Melanocyte of skin (primary cell): Measurements from ENCODE around the gene MTX3.

DNA sequence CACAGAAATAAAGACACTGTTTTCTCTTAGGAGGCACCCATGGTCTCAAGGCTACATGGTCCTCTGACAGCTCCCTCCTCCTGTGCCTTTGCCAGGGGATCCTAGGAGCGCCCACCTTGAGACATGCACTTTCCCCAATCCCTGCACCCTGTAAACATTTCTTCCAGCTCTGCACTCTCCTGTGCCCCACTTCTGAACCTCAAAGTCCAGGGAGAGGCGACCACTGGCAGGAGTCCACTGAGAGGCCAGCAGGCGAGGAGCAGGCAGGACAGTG lies 10.2 kb downstream of the ARSB start:
- CAGE, long polyA plus RNA, 2 experiments = no peak in any of the 2 experiments

GRCh38 chr5:79056862-79057268 lies 12.6 kb downstream of the DMGDH start:
- CAGE, long polyA plus RNA, 2 experiments = no peak in any of the 2 experiments

- CAGE, long polyA plus RNA, 2 experiments = no peak in any of the 2 experiments
Observed at GRCh38 chr5:79236975-79237899, 1.3 kb downstream of the JMY start.

DNA sequence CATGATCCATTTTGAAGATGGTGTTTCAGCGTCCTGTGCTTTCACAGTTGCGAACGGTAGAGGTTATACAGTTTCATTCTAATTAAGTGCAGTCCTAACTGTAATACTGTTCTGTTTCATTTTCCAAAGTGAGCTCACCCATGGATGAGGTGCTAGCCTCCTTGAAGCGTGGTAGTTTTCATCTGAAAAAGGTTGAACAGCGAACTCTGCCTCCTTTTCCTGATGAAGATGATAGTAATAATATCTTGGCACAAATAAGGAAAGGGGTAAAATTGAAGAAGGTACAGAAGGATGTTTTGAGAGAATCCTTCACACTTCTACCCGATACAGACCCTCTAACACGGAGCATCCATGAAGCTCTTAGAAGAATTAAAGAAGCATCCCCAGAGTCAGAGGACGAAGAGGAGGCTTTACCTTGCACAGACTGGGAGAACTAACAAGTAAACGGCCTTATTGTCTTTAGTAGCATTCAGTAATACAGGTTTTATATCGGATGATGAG lies 80.0 kb downstream of the JMY start:
- CAGE, long polyA plus RNA, 2 experiments = no peak in any of the 2 experiments

GRCh38 chr5:79622477-79623455 lies 10.5 kb downstream of the TENT2 start:
- CAGE, long polyA plus RNA, 2 experiments = no peak in any of the 2 experiments

GRCh38 chr5:79695638-79695959 lies 6.0 kb downstream of the CMYA5 start:
- CAGE, long polyA plus RNA, 2 experiments = no peak in any of the 2 experiments

GRCh38 chr5:79733490-79733802 lies 43.8 kb downstream of the CMYA5 start:
- CAGE, long polyA plus RNA, 2 experiments = no peak in any of the 2 experiments

DNA sequence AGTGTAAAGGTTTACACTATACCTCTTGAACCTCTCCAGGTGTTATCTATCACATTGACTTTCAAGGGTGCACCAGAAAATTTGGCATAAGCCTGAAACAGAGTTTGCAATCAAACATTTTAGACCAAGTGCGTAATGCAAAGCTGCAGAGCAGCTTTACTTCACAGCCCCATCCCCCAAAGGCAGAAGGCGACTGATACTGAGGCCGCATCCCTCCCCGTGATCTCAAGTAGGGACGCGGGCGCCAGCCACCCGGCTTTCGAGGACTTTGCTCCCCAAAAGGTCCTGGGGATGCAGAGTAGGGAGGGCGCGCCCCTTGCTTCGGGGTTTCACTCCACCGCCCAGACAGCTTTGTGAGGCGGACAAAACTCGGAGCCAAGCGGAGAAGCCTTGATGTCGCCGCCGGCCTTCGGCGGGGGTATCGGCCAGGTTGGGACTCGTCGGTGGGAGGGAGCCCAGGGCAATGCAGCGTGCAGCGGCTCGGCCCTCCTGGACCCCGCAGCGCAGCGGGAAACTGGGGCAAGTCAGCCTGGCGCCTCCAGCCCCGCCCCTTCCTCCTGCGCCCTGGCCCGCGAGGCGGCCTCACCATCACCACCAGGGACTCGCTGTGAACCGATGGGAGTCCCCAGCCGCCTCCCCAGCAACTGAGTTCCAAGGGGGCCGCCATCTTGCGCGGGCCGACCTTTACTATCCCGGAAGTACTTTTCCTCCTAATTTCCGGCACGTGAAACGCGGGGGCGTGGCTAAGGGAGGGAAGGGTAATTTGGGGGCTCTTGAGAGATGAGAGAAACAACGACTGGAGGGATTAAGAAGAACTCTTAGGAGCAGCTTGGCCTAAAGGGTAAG lies at the start of gene MTX3:
MTX3 (minus strand) TSS at position 691 of the 846 bp plus-strand sequence.
- CAGE, long polyA plus RNA, 2 experiments = no peak in any of the 2 experiments

- CAGE, long polyA plus RNA, 2 experiments = no peak in any of the 2 experiments
Observed at GRCh38 chr5:80069937-80070843, 35.0 kb downstream of the THBS4 start.

- CAGE, long polyA plus RNA, 2 experiments = no peak in any of the 2 experiments
Observed at GRCh38 chr5:80182795-80183638, 72.8 kb downstream of the SERINC5 start.

GRCh38 chr5:80246858-80247744 lies 8.7 kb downstream of the SERINC5 start:
- CAGE, long polyA plus RNA, 2 experiments = no peak in any of the 2 experiments

- CAGE, long polyA plus RNA, 2 experiments = no peak in any of the 2 experiments
Observed at GRCh38 chr5:80568926-80569413, 1.1 kb downstream of the ANKRD34B start.

GRCh38 chr5:80632010-80632232 lies 22.5 kb upstream of the MSH3 start:
- CAGE, long polyA plus RNA, 2 experiments = no peak in any of the 2 experiments

DNA sequence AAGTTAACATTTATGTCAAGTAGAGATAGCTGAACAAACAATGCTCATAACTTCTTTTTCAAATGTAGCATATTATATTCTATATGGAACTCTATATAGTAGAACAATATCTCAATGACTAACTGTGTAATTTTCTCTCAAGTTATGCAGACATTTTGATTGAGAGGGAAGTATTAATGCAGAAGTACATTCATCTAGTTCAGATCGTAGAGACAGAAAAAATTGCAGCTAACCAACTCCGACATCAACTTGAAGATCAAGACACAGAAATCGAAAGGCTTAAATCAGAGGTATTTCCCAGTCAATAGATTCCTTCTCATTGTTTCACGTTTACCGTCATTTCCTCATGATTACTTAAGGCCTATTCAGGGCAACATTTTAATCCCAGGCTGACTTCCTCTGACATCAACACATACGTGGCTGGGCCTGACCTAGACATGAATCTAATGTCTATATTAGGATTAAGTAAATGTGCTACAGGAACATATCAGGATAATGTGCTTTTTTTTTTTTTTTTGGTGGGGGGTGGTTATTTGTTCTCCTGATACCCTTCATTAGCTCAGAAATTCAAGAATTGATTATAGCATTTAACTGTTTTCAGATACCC lies 107.8 kb downstream of the RASGRF2 start:
- CAGE, long polyA plus RNA, 2 experiments = no peak in any of the 2 experiments

GRCh38 chr5:81355062-81355871 lies 38.7 kb downstream of the ACOT12 start:
- CAGE, long polyA plus RNA, 2 experiments = no peak in any of the 2 experiments

GRCh38 chr5:81538104-81538602 lies 144.2 kb upstream of the ACOT12 start:
- CAGE, long polyA plus RNA, 2 experiments = no peak in any of the 2 experiments

DNA sequence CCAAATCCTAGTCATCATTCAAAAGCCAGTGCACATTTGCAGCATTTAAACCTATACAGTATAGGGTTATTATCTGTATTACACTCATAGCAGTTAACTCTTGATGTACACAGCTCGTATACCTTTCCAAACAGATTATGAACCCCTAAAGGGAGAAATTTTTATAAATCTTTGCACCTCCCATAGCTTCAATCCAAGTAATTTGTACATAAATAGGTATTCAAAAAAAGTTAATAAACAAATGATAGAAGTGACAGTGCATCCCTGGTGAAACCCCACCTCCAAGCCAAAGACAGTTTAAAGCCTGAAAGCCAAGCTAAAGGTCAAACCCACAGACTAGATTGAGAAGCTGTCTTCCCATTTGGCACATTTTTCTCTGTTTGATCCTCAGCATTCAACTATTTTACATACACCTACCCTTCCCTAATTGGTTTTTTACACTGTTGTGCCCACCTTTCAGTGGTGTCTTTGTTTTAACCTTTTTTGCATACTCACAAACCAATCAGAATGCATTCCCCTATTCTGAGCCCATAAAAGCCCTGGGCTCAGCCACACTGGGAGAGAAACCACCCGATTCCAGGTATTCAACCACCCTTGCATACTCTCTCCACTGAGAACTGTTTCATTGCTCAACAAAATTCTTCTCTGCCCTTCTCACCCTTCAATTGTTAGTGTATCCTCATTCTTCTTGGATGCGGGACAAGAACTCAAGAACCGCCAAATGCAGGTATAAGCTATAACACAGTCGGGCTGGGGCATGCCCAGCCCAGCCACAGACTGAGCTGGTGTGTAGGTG lies 141.3 kb downstream of the SSBP2 start:
- CAGE, long polyA plus RNA, 2 experiments = no peak in any of the 2 experiments

DNA sequence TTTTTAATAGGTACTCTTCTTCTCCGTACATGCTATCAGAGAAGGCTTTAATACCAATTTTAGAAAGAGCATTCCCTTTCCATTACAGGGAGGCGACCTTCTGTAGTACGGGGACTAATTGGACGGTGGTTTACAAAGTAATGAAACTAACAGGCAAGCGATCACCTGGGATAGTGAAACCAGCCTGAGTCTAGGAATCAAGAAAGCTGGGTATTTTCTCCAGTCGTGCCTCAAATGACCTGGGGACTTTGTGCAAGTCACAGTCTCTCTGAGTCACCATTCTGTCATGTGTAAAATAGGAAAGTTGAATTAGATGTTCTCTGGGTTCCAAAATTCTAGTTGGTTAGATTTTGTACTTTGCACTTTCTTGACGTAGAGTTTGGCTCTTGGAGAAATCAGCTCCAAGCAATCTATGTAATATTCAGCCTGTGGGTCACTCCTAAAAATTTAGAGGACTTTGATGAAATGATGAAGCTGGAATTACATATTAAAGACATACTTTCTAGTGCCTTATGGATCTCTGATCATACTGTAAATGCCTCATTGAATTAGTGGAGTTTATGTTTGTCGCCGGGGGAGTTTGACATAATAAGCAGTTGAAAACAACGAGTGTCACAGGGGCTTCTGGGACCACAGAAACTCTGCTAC lies 22.8 kb upstream of the SSBP2 start:
- CAGE, long polyA plus RNA, 2 experiments = no peak in any of the 2 experiments

- CAGE, long polyA plus RNA, 2 experiments = no peak in any of the 2 experiments
Observed at GRCh38 chr5:81825088-81825745, 74.3 kb upstream of the SSBP2 start.

DNA sequence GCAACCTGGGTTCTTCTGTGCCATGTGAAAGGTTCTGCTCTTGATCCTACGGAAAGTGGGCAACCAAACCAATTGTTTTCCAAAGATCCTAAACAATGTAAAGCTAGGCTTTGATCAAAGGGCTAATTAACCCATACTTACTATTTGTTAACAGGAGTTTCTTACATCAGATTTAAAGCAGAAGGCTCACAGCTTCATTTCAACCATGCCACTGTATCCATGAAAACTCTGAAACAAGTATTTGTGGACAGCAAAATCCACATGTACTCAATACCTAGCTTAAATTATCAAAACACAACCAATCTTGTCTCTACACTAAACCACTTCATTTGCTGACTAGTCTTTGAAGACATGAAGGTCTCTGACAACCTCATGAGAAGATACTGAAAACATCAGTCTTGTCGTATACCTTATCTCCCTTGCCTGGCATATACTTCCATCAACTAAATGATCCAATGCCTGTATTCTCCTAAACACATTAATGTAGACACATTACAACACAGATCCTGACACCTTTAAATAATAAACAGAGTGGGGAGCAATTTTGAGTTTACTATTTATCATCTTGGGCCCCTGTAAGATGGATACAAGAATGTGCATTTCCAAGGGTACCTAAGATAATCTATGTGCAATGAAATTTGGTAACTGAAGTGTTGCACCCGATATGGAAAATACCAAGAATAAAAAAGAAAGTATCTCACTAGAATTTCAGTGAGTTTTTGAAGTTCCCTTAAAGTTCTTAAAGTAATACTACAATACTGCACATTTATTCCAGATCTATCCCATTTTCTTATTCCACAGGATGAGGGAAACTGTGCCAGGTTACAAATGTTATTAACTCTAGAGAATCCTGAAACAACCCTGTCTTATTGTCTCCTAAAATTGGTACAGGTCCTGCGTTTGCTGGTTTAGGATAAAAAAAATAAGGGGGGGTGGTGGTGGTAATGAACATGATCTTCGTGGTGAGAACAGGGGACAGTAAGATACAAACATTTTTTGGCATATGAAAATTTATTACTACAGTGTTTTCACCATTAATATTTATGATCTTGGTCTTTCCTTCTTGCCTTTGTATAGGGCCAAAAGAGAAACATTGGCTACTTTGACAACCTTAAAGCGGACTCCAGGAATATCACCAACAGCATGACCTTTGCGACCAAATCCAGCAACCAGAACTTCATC lies 2.7 kb downstream of the RPS23 start:
- CAGE, long polyA plus RNA, 2 experiments = no peak in any of the 2 experiments